ENCODE results near the genes DPPA3, CLEC4A, CLEC4D and PHC1.

DNA sequence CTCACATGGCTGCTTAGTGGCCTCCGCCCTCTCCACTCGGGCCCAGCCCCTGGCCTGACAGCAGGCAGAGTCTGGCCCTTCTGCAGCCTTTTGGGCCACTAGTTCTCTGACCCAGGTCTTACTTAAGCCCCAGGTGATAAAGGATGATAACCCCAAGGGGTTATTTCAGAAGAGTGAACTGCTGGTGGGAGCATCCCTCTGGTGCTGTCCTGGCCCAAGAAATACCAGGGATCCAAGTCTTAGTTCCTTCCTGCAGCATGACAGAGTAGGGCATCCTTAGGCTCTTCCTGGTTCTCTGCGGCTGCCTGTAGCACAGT, 29.2 kb downstream of the CLSTN3 start:
- PRO-cap, 2 experiments = no peak in any of the 2 experiments

DNA sequence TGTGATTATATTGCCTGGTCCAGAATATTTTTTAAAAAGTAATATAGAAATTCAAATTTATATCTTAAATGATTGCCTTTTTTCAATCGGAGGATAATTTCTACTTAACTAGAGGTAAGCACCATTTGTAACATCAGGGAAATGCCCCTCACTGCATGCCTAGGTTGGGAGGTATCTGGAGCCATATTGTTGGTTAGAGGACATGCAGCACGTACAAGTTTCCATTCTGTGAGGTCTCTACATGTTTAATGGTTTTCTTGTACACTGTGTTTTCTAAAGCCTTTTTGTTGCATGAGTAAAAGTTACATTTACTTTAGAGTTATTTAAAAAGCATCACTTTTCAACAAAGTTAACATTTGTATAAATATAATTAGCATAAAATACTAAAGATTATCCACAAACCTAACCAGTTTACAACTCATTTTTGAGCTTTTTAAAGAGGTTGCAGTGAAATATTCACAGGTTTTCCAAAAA, 9.3 kb downstream of the CD163 start:
- PRO-cap, 2 experiments = no peak in any of the 2 experiments

GRCh38 chr12:7571043-7571841, 67.7 kb upstream of the CD163 start:
- PRO-cap, 2 experiments = no peak in any of the 2 experiments

DNA sequence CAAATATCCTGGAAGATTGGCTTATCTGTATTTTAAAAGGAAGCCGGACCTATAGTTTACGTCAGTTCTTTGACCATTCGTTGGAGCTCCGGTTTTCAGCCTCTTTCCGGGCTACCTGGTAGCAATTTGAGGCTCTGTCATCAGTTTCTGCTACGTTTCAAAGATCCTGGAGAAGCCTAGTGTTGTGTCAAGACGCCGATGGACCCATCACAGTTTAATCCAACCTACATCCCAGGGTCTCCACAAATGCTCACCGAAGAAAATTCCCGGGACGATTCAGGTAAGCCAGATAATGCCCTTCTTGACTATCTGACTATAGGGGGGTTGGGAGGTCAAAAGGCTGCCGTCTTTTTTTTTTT, at the start of gene DPPA3:
Gene DPPA3, plus strand, starts transcription at position 61 of the 359 bp plus-strand sequence.
- PRO-cap, 2 experiments = no peak in any of the 2 experiments

DNA sequence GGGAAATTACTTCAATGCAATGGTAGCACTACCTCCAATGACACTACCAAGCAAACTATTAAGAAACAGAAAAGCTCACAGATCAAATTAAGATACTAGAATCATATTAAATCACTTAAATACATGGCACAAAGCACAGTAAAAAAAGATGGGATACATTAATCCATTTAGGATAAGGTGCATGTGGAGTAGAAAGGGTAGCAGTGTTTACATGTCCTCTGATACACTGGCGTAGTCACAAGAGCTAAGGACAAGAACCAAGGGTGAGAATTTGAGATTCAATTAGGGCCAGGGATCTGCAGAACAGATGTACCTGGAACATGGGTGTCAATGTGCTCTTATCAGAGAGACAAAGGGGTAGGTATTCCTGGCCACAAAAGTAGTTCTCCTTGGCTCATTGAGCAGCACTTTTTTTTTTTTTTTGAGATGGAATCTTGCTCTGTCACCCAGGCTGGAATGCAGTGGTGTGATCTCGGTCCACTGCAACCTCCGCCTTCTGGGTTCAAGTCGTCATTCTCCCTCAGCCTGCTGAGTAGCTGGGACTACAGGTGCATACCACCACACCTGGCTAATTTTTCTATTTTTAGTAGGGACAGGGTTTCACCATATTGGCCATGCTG, 29.8 kb downstream of the SLC2A3 start:
- PRO-cap, 2 experiments = no peak in any of the 2 experiments

- PRO-cap, 2 experiments = no peak in any of the 2 experiments
Measured at GRCh38 chr12:7928347-7928638, 7.7 kb downstream of the SLC2A3 start.

- PRO-cap, 2 experiments = peak in 1 of 2 experiments; most common plus-strand start chr12:7933443 (in 1); most common minus-strand start chr12:7933380 (in 1)
Measured at GRCh38 chr12:7932931-7934143, 2.6 kb downstream of the SLC2A3 start.

DNA sequence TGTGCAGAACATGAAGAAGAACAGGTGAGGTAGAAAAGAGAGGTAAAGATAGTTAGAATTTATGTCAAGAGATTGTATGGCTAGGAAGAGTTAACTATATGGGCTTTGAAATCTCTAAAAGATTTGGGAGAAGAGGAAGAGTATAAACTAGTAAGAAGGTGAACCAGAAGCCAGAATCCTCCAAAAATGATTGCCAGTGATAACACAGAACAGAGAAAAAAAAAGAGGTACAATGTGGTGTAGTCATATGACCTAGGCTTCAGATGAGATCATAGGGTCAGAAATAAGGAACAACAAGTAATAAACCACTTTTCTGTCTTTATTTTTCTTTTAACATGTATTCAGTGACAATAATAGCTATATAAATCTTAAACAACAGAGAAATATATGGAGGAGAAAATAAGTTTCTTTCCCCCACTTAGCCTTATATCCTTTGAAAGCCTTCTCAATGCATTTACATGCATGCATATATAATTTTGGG, 2.0 kb upstream of the NECAP1 start:
- PRO-cap, 2 experiments = no peak in any of the 2 experiments

- PRO-cap, 2 experiments = no peak in any of the 2 experiments
Measured at GRCh38 chr12:8081108-8081674, 883 bp upstream of the NECAP1 start.

DNA sequence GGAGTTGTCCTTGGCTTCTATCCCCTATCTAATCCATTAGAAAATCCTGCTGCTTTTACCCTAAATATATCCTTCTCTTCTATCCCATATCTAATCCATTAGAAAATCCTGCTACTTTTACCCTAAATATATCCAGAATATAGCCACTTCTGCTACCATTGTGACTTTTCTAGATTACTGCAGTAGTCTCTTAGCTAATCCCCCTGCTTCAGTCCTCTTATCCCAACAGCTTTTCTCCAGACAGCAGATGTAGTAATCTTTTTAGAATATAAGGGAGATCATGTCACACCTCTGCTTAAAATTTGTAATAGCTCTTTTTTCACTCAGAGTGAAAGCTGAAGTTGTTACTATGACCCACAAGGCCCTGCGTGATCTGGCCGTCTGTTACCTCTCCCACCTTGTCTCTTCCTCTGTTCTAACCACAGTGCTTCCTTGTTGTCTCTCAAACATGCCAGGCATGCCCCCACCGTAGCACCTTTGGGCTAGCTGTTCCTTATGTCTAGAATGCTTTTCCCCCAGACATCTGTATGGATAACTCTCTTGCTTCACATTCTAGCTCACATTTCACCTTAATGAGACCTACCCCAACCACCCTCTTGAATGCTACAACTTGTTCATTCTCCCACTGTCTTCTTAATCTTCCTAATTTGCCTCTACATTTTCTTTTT, 6.4 kb downstream of the NECAP1 start:
- PRO-cap, 2 experiments = no peak in any of the 2 experiments

DNA sequence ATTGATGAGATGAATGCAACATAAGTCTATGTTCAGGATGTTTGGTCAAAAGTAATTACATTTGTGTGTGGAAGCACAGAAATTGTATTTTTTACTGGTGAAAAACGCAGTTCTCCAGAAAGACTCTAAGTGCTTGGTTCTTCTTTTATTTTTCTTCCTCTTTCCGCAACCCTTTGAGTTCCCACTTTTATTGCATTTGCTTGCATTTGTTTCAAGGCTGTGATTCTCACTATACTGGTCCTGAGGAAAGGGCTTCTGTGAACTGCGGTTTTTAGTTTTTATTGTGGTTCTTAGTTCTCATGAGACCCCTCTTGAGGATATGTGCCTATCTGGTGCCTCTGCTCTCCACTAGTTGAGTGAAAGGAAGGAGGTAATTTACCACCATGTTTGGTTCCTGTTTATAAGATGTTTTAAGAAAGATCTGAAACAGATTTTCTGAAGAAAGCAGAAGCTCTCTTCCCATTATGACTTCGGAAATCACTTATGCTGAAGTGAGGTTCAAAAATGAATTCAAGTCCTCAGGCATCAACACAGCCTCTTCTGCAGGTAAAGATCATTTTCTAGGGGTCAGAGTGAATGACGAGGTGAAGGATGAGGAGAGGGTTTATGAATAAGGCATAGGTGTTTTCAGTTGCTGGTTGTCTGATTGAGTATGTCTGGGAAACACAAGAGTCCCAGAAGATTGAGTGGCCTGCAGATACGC, at the start of gene CLEC4A:
Gene CLEC4A, plus strand, starts transcription at position 203 of the 703 bp plus-strand sequence.
- PRO-cap, 2 experiments = no peak in any of the 2 experiments

GRCh38 chr12:8390213-8390928, 65.4 kb upstream of the CLEC6A start:
- PRO-cap, 2 experiments = no peak in any of the 2 experiments

DNA sequence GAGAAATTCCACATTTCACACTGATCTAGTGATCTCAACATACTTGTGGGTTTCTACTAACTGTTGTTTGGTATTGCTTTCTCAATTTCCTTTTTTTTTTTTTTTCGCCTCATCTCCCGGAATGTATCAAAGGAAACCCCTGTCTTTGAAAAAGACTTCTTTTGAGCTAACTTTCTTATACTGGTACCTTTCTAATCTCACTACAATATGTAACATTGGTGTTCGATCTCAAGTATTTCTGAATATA, at the start of gene CLEC4D:
Gene CLEC4D, plus strand, starts transcription at position 107 of the 247 bp plus-strand sequence.
- PRO-cap, 2 experiments = no peak in any of the 2 experiments

DNA sequence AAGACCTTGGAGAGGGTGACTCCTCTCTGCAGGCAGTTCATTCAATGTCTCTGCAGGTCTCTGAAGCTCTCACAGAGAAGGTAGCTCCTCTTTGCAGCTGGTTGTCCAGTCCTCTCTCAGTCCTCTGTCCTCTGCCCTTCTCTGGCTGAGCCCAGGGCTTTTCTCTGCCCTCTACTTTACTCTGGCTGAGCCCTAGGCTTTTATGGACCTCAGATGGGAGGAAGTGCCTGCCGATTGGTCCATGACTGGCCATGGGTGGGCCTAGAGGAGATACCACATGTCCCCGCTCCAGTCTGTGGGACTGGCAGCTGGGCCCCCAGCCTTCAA, 27.0 kb upstream of the CLEC4E start:
- PRO-cap, 2 experiments = no peak in any of the 2 experiments

DNA sequence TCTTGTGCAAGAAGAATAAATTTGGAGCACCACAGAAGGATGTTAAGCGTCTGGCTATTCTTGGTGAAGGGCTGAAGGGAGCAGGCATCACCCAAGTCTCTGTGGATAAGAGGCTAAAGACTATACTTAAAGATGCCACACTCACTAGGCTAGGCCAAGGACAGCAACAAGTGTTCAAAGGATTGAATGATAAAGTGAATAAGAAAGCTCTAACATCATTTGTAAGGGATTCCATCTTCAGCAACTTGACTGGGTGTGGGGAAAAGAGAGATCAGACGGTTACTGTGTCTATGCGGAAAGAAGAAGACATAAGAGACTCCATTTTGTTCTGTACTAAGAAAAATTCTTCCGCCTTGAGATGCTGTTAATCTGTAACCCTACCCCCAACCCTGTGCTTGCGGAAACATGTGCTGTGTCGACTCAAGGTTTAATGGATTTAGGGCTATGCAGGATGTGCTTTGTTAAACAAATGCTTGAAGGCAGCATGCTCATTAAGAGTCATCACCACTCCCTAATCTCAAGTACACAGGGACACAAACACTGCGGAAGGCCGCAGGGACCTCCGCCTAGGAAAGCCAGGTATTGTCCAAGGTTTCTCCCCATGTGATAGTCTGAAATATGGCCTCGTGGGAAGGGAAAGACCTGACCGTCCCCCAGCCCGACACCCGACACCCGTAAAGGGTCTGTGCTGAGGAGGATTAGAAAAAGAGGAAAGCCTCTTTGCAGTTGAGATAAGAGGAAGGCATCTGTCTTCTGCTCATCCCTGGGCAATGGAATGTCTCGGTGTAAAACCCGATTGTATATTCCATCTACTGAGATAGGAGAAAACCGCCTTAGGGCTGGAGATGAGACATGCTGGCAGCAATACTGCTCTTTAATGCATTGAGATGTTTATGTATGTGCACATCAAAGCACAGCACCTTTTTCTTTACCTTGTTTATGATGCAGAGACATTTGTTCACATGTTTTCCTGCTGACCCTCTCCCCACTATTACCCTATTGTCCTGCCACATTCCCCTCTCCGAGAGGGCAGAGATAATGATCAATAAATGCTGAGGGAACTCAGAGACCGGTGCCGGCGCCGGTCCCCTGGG, 23.1 kb upstream of the AICDA start:
- PRO-cap, 2 experiments = no peak in any of the 2 experiments

DNA sequence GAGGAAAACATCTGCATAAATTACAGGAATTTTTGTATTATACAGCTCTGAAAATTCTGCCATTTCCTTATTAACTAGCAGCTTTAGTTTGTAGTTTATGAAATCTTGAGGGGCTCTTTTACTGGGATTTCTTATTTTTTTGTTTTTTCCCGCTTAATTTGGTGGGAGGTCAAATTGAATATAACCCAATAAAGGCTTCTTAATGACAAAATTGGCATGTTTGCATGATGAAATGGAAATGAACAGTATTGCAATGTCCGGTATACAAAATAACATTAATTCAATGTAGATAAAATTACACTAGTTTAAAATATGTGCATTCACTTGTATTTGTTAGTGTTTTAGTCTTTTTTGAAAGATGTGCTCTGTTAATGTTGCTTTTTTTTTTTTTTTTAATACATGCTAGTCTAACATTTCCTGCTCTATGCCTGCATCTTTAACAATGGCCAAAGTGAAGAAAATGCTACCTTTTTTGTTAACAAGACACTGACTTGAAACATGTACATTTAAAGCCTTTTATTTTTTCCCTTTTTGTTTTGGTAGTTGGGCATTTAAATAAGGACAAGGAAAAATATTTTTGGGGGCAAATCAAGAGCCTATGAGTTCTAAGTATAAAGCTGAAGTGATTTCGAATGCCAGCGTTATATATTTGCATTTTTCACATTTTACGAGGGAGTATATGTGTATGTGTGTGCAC, 48.1 kb upstream of the A2ML1 start:
- PRO-cap, 2 experiments = no peak in any of the 2 experiments

GRCh38 chr12:8913580-8914622, at the start of gene PHC1:
Gene PHC1, plus strand, starts transcription at chr12:8914509.
- PRO-cap, 2 experiments = peak in 1 of 2 experiments; most common plus-strand start chr12:8914330 (in 1); most common minus-strand start chr12:8914124 (in 1)

DNA sequence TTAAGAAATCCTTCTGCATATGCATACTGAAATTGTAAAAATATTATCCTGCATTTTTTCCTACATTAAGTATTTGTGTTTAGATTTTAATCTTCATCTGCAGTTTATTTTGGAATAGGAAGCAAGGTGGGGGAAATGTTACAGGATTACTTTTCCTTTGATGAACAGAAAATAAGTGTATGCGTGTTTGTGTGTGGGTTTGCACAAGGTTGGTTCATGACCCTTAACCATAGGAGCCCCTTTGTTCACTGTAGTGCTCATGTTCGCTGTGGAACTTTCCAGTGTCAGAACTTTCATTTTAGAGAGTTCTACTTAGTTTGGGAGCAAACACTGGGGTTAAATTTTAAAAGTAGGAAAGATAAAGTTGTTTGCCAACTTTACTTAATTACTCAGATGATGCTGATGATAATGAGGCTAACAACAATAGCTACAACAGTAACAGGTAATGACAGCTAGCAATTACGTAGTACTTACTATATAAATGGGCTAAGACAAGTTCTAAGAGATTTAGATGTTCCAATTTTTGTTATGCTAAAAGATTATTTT, 6.5 kb upstream of the A2M start:
- PRO-cap, 2 experiments = no peak in any of the 2 experiments

- PRO-cap, 2 experiments = no peak in any of the 2 experiments
Measured at GRCh38 chr12:9144753-9145246, 29.1 kb upstream of the A2M start.

- PRO-cap, 2 experiments = no peak in any of the 2 experiments
Measured at GRCh38 chr12:9284177-9284930, 76.2 kb upstream of the PZP start.